Mesenchymal stem cell of Wharton's jelly (primary cell): Measurements from ENCODE around the genes TMEM219, ZNF764, SETD1A and HSD3B7.

DNA sequence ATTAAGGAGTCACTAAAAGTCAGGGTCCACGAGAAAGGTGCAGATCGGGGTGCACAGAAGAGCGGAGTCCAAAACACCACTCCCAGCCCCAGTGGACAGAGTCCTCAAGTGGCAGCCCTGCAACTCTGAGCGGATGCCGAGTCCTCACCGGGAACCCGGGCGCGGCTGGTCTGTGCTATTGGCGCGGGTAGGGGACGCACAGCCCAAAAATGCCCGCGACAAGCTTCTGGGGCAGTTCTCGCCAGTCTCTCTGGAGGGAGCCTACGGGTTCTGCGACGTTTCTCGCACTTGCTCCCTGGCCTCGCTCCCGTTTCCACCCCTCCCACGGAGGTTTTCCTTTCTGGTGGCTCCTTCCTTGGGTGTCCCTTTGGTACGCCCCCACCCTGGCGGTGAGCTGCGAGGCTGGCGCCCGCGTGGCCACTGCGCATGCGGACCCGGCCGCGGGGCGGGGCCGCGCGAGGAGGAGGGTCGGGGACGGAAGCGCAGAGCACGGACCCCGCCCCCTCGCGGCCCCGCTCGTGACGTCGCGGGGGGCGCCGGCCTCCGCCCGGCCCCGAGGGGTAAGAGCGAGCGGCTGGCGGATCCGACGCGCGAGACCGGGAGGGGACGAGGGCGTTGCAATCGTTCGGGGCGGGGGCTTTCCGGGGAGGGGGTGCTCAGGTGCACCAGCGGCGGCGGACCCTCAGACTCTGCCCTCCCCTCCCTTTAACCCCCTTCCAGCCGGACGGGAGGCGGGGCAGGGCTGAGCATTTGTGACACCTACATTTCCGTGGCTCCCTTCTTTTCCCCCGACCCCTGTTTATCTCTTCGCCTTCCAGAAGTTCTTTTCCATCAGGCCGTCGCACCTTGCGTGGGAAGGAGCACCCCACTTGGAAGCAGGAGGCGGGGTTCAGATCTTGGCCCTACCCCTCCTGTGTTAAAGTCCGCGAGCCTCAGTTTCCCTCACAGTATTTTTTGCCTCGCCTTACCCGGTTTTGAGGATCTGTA is at the start of gene TMEM219:
TSS of gene TMEM219 (plus strand) at position 507 of the 987 bp plus-strand sequence.
- CAGE, long polyA plus RNA = start-site peak on the plus strand centred at position 531 of the sequence, 45 bp wide, 106 and 265 reads in 2 replicates

GRCh38 chr16:29990011-29990488 is 5.4 kb downstream of the HIRIP3 start:
- CAGE, long polyA plus RNA = no peak

DNA sequence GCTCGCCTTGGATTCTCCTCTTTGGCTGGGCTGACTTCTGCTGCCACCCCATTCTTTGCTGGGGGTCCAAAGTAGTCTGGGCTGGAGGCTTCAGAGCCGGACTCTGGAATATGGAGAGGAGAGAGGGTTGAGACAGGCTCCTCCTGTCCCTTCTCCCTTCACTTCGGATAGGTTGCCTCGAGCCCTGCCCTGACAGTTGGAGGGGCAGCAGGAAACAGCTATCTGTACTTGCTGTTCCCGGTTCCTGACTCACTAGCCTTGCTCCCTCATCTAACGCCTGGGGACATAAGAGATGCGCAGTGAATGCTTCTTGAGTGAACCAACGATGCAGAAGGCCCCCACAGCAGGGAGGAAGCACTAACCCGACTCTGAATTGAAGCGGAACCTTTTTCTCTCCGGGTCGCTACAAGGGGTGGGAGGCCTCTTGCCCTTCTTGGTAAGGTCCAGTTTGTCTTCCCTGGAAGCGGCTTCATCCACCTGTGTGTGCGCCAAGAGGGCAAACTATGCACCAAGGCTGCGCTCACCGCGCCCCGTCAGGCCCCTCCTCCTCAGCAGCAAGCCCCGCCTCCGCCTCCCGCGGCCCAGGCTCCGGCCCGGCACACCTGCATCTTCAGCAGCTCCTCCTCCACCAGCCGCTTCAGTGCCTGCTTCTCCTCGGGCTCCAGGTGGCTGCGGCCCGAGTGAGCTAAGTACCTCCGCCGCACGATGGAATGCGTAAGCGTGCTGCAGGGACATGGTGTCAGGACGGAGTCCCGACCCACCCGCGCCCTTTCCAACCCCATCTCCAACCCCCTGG is 478 bp downstream of the HIRIP3 start:
- CAGE, long polyA plus RNA = no peak

DNA sequence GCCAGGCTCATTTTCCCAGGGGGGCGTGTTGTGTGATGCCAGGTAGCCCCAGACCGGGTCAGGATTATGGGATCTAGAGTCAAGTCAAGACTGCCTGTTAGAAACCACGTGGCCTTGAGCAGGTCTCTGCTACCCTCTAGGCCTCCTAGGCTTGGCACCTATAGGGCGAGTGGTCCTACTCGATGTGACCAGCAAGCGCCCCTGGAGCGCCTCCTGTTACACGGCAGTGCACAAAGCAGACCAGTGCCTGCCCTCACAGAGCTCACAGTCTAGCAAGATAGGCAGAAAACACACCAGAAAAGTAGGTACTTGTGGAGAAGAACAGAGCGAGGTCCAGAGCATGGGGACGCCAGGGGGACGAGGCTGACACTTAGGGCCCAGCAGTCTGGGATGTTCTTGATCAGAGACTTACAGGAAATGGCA is 5.8 kb downstream of the INO80E start:
- CAGE, long polyA plus RNA = no peak

DNA sequence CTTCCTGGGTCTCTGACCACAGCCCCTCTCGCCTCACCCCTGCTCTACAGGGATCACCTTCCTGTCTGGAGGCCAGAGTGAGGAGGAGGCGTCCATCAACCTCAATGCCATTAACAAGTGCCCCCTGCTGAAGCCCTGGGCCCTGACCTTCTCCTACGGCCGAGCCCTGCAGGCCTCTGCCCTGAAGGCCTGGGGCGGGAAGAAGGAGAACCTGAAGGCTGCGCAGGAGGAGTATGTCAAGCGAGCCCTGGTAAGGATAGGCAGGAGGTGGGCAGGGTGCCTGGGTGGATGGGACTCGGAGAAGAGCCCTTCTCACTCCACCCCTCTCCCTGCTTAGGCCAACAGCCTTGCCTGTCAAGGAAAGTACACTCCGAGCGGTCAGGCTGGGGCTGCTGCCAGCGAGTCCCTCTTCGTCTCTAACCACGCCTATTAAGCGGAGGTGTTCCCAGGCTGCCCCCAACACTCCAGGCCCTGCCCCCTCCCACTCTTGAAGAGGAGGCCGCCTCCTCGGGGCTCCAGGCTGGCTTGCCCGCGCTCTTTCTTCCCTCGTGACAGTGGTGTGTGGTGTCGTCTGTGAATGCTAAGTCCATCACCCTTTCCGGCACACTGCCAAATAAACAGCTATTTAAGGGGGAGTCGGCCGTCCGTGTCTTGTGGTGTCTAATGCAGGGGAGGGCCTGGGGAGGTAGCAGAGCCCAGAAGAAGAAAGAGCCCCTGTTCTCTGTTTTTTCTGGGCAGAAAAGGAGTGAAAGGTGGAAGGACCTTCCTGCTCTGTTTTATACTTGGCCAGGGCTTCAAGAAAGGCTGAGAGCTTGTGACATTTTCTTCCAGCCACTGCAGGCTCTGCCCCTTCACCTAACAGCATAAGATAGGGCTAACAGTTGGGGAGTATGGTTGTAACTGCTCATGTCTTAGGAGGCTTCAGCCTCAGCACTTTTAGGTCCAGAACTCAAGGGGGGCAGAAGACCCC is 4.5 kb downstream of the ALDOA start:
- CAGE, long polyA plus RNA = no peak

DNA sequence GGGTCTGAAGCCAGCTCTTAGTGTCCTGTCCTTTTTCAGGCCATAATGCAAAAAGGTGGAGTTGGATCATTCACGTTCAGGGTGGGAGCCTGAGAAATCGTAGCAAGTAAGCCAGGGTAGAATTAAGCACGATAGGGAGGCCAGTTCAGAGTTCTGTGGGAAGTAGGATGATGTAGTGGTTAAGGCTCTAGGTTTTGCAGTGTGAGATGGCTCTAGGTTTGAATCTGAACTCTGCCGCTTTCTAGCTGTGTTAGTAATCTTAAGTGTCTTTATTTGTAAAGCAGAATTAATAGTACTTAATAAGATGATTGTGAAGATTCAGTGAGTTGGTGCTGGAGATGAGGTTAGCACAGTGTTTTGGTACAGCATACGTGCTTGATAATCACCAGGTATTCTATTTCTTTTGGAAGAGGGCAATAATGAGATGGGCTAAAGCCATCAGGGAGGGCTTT is 1.2 kb downstream of the PPP4C start:
- CAGE, long polyA plus RNA = no peak

GRCh38 chr16:30114243-30114944 is 1.1 kb upstream of the GDPD3 start:
- CAGE, long polyA plus RNA = no peak

- CAGE, long polyA plus RNA = no peak
These were observed 4.3 kb downstream of the CORO1A start for GRCh38 chr16:30187705-30188110.

DNA sequence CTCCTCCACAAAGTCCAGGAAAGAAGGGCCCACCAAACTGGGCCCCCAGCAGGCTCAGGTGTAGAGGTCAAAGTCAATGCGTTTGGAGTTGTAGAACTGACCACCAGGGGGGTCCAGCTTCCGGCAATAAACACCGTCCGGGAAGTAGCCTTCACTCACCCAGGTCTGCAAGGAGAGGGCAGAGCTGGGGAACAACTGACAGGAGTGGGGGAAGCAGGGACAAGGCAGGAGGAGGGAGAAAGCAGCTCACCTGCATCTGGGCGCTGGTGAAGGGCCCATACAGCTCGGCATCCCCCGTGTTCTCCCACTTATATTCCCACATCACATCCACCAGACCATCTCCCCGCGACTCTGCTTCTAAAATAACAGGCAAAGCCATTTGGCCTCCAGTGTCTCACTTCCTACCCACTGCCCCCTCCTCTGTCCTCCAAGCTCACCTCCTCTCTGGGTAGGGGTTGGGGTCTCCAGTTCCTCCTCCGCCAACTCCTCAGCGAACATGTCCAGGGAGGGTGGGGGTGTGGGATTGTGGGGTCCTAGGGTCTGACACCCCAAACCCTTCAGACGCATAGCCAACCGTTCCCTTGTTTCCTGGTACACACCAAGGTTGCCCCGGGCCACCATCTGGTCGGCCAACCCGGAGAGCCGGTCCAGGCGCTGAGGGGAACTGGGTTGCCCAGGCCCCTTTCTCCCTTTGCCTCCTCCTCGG is 2.0 kb downstream of the CD2BP2 start:
- CAGE, long polyA plus RNA = no peak

DNA sequence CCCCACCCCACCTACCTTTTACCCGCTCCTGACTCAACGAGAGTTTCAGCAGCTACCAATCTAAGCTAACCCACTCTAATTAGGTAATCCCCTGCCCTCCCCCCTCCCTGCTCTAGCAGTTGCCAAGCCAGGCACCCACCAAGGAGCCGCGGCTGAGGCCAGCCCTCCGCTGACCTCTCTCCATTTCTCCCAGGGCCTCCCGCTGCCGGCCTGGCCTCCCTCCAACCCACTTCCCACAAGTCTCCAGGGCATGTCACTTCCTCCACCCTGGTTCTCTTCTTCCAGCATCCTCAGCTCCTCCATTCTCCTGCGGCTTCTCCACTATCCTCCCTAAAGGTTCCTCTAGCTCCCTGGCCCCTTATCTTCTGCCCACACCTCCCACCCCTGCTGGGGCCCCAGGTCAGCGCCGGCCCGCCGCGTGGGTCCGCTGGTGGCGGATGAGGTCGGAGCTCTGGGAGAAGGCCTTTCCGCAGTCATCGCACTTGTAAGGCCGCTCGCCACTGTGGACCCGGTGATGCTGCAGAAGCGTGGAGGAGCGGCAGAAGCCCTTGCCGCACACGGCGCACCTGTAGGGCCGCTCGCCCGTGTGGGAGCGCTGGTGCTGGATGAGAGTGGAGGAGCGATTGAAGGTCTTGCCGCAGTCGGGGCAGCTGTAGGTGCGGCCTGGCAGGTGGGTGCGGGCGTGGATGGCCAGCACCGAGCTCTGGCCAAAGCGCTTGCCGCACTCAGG is 2.1 kb downstream of the ZNF768 start:
- CAGE, long polyA plus RNA = no peak

DNA sequence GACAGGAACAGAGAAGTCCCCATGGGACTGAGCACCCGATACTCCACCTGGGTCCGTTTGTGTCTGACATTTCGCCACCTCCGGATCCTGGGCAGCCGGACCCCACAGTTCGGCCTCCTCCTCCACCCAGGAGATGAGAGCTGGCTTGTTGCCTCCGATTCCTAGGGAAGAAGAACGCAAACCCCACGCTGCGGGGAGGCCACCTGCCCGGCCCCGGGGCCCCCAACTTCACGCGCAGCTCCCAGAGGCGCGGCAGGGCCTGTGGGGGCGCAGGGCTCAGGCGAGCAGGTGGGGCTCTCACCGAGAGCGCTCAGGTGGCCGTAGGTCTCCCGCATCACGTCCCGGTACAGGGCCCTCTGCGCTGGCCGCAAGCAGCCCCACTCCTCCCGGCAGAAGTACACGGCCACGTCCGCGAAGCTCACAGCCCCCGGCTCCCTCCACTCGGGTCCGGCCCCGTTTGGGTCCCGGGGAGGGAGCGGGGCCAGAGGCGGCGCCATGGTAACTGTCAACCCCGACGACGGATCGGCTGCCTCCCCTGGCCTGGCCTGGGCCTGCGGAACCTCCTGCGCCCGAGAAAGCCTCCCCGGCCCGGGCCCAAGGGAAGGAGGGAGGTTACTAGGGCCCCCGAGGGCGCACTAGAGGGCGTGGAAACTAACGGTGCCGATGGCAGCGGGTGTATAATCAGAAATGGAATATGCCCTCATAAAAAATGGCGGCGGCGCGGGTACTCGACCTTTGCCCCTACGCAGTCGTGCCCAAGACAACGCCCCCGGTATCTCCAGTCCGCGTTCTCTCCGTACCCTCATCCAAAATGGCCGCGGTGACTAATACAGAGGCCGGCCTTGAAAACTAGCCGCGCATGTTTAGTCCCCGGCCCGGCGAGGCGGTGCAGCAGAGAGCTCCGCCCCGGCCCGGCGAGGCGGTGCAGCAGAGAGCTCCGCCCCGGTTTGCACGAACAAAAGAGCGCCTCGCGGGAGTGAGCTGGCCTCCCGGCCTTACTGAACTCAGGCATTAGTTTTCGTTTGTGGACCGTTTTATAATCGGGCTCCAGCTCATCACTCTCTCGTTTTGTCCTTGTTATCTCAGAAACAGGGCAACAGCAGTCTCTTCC is at the start of gene ZNF764:
TSS of gene ZNF764 (minus strand) at position 689 of the 1,111 bp plus-strand sequence.
- CAGE, long polyA plus RNA = no peak

DNA sequence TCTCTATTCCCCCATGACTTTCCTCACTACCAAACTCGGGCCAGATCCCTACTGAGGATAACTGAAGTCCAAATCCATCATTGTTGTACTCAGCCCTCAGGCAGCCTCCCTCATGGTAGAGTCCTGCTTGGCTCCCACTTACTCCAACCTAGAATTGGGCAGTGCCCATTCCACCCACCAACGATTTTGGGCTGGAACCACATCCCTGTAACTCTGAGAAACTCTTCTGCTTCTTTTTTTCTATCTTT is 1.2 kb downstream of the PRR14 start:
- CAGE, long polyA plus RNA = no peak

DNA sequence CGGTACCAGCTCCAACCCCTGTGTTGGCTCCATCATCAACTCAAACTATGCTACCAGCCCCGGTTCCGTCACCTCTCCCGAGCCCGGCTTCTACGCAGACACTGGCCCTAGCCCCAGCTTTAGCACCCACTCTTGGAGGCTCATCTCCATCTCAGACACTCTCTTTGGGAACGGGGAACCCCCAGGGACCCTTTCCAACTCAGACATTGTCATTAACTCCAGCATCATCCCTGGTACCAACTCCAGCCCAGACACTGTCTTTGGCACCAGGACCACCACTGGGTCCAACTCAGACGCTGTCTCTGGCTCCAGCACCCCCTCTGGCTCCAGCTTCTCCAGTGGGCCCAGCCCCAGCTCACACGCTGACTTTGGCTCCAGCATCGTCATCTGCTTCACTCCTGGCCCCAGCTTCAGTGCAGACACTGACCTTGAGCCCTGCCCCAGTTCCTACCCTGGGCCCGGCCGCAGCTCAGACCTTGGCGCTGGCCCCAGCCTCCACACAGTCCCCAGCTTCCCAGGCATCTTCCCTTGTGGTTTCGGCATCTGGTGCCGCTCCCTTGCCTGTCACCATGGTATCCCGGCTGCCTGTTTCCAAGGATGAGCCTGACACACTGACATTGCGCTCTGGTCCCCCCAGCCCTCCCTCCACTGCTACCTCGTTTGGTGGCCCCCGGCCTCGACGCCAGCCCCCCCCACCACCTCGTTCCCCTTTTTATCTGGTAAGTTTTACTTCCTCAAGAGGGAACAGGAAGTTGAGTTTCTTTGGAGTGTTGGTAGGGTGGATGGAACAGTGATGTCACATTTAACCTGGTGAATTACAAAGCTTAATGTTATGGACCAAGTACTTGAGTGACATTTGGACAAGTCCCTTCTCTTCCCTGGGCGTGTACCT is 15.8 kb upstream of the TMEM265 start:
- CAGE, long polyA plus RNA = no peak

DNA sequence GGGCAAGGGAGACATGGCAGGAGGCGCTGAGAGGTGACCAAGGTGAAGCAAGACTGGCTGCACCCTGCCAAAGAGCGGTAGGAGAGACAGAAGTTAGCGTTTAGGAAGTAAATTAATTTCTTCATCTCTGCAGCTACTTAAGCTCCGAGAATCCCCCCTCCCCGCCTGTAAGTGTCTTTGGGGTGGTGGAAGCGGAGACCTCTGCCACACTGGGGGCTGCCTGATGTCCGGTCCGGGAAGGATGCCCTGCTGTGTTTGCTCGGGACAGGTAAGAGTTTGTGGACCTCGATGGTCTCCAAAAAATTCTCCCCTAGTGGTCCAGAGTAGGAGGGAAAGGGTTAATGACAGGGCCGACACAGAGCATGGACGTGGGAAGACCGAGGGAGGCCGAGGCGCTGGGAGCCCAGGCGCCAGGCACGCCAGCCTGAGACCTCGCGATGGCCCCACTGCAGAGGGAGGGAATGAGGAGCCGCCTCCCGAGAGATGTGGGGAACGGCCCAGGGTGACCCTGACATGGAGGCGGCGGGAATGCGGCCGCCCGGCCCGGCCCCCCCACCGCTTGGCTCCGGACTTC is 845 bp downstream of the ZNF629 start:
- CAGE, long polyA plus RNA = no peak

- CAGE, long polyA plus RNA = no peak
These were observed 12.3 kb downstream of the BCL7C start for GRCh38 chr16:30881511-30882033.

GRCh38 chr16:30895761-30896367 is 550 bp upstream of the CTF1 start:
- CAGE, long polyA plus RNA = no peak

- CAGE, long polyA plus RNA = no peak
These were observed at the start of gene SETD1A for GRCh38 chr16:30957413-30957904. TSS of gene SETD1A (plus strand) at chr16:30957754.

GRCh38 chr16:30957905-30958594 is 496 bp downstream of the SETD1A start:
- CAGE, long polyA plus RNA = no peak

- CAGE, long polyA plus RNA = no peak
These were observed 919 bp upstream of the HSD3B7 start for GRCh38 chr16:30983758-30984817.

- CAGE, long polyA plus RNA = start-site peak on the plus strand at chr16:30985180-30985248, 150 and 239 reads in 2 replicates
These were observed at the start of gene HSD3B7 for GRCh38 chr16:30984818-30985400. TSS of gene HSD3B7 (plus strand) at chr16:30985207.